Bile duct (tissue), 1 donor: ENCODE results near the genes MYCBP and RHBDL2.

- PRO-cap: no peak
Observed at GRCh38 chr1:36190100-36190392, 34.1 kb downstream of the MAP7D1 start.

DNA sequence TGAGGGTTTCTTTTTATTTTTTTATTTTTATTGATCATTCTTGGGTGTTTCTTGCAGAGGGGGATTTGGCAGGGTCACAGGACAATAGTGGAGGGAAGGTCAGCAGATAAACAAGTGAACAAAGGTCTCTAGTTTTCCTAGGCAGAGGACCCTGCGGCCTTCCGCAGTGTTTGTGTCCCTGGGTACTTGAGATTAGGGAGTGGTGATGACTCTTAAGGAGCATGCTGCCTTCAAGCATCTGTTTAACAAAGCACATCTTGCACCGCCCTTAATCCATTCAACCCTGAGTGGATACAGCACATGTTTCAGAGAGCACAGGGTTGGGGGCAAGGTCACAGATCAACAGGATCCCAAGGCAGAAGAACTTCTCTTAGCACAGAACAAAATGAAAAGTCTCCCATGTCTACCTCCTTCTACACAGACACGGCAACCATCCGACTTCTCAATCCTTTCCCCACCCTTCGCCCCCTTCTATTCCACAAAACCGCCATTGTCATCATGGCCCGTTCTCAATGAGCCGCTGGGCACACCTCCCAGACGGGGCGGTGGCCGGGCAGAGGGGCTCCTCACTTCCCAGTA, 19.0 kb downstream of the THRAP3 start:
- PRO-cap: no peak

DNA sequence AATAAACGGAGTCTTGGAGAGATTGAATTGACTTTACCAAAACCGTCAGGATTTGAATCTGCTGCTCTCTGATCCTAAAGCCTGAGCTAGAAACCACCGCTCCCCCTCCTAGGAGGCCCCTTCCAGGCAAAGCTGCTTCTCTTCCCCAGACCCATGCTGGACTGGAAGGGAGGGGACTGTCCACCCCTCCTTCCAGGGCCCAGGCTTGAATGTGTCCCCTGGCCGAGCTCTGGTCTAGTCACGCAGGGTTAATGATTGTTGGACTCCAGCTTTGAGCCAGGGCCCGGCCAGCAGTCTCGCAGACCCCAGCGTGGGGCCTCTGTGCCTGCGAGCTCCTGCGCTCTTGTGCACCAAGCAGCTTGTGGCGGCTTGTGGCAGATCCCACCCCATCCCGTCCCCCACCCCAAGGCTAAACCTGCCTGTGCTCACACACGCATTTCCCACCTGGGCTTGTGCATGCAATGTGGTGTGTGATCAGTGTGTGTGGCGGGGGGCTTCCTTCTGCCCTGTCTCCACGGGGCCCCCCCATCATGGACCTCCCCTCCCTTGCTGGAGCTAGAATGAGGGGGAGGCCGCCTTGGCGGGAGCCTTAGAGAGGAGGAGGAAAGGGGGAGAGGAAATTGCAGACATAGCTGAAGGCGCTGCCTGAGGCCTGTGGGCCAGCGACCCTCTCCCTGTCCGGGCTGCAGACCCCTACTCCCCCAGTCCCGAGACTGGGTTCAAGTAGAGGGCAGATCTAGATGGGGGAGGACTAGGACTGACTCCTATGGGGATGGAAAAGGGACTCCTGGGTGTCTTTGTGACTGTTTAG, 704 bp upstream of the EVA1B start:
- PRO-cap: bidirectional peak, plus-strand start at position 301 of the sequence, minus-strand start at position 163 of the sequence

- PRO-cap: no peak
Observed at GRCh38 chr1:36380861-36381953, 4.5 kb downstream of the STK40 start.

DNA sequence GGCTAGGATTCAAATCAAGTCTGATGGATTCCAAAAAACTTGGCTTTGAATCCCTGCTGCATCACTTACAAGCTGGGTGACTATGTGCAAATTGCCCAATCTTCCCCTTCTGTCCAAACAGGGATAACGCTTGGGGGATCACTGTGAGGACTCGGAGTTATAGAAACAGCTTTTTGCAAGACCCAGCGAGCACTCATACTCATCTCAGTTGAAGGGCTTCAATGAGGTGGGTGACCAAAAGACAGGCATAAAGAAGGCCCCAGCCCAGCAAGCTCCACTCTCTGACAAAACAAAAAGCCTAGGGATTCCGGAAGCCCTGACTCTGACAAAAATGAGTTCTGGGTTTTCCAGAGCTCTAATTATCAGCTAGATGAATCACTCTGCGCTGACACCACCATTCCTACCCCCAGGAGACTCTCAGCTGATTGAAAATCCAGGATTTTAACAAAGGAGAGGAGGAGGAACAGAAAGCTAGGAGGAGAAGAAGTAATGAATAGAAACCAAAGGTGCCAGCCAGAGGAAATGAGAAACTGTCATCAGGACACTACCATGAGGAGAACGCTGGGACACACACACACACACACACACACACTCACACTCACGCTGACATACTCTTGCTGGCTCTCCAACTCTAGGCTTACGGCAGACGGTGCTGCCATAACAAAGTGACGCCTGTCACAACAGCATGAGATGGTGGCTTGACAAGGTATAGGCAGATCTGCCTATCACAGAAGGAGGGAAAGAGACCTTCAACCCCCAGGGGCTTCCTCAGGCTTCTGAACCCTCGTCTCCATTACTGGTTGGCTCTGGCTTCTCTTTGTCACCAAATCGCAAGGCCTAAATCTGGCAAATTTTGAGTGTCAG, 1.7 kb upstream of the STK40 start:
- PRO-cap: no peak

DNA sequence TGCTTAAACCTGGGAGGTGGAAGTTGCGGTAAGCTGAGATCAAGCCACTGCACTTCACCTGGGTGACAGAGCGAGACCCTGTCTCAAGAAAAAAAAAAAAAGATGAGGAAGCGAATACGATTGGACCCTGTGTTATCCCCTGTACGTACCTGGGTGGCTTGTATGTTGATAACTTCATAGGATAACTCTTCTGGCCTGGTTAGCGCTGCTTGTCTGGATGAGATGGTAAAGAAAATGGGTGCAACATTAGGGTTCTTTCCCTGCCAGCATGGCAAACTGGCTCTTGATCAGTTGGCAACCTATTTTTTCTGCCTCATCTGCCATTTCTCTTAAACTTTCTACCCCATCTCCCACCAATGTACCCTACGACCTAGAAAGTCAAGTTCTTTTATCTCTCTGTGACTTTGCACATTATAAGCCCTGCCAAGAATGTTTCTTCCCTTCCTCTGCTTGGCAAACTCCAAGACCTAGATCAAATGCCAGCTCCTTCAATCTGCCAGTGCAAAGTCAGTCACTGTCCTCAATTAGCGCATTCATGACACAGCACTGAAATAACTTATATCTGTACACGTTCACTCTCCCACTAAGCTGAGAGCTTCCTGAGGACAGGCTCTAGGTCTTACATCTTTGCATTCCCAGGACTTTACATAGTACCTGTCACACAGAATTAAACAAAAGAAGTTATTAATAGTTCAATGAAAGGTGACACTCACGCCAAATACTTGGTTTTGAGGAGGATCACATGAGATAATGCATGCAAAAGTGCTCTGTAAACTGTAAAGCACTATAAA, 21.3 kb upstream of the LSM10 start:
- PRO-cap: no peak

GRCh38 chr1:36472908-36473253, 8.7 kb upstream of the MRPS15 start:
- PRO-cap: no peak

GRCh38 chr1:36486247-36486567, 3.5 kb upstream of the CSF3R start:
- PRO-cap: no peak

DNA sequence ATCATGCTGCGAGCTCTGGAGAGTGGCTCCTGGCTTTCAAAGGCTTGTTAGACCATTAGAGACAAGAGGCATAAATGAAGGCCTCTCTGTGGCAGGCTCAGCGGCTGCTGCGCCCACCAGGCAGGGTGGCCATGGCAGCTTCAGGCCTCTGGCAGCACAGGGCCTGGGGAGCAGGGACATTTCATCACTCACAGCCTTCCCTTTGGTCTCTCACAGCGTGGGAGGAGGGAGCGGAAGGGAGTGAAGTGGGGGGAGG, 210.1 kb downstream of the GRIK3 start:
- PRO-cap: no peak

DNA sequence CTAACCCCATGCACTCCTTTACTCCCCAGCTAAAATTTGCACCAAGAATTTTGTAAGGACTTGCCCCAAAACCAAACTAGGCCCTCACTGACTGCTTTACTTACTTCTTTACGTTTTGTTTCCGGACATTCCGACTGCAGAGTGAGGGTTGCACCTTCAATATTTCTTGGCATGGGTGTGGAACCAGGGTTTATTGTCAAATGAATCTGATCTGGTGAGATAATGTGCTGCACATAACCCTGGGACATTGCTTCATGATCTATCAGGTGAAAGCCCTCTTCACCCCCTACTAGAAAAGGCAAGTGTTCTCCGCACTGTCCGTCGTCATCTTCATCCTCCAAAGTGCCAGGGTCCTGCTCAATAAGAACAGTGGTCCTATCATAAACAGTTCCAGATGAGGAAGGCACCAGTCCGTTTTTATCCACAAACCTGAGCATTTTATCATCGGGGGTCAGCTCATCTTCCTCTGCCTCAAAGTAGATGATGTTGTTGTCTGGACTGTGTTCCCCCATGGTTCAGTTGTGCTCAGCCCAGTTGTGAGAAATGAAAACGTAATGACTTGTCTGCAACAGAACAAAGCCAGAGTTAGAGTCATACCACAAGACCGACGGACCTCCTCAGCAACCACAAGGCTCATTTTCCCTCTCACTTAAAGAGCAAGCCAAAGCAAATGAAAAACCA, 2.1 kb downstream of the MTF1 start:
- PRO-cap: no peak

DNA sequence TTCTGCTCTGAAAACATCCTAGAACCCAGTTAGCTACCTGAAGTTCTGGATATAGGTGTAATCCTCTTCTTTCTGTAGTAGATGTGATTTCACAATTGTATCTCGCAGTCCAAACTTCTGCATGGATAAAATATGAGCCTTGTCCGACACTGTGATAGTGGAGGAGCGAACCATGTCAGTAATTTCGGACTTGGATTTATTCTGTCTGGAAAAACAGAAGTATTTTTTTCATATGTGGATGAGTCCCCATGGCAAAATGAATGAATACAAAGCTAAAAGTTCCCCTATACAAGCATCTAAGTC, 30.1 kb upstream of the MTF1 start:
- PRO-cap: no peak

DNA sequence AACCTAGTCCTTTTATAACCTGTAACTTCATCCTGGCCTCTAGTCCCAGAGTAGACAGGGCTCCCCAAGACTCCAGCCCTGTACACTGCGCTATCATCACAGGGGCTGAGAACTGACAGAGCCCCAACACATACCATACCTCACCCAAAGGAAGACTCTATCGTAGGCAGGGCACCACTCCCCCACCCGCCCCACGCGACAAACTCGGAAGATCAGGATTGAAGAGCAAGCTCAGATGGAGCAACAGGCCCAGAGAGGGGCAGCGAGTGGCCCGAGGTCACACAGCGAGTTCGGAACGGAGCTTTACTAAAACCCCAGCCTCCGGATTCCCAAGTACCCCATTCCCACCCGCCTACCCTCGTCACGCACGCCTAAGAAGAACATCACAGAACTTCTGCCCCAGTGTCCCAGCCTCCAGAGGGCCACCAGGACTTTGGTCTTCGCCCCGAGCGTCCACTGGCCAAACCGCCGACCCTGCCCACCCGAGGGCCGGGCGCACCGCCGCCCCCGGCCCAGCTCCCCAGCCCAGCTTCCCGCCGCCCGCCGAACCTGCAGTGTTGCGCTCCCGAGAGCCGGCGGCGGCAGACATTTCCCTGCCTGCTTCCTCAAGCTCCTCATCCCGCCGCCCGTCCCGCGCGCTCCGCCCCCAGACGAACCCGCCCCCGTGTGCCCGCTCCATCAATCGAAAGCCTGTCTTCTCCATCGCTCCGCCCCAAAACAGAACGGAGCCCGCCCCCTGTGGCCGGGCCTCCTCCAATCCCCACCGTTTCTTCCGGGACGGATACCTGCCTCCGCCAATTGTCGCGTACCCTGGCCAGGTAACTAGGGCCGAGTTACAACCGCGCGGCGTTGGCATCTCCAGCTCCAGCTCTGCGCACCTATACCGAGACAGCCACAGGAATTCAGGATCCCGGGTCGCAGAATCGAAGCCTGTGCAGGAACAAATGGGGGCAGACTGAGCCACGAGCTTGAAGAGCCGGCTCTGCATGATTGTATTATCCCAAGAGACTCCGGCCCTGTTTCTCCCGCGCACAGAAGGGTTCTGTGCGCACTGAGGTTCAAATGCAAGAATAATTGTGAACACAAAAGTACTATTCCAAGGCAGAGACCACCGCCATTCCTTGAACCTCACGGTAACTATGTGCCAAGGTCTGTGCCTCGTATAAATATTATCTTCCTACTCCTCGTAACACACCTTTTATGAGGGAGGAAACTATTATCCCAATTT, 15.3 kb downstream of the INPP5B start:
- PRO-cap: bidirectional peak, plus-strand start at position 817 of the sequence, minus-strand start at position 628 of the sequence

DNA sequence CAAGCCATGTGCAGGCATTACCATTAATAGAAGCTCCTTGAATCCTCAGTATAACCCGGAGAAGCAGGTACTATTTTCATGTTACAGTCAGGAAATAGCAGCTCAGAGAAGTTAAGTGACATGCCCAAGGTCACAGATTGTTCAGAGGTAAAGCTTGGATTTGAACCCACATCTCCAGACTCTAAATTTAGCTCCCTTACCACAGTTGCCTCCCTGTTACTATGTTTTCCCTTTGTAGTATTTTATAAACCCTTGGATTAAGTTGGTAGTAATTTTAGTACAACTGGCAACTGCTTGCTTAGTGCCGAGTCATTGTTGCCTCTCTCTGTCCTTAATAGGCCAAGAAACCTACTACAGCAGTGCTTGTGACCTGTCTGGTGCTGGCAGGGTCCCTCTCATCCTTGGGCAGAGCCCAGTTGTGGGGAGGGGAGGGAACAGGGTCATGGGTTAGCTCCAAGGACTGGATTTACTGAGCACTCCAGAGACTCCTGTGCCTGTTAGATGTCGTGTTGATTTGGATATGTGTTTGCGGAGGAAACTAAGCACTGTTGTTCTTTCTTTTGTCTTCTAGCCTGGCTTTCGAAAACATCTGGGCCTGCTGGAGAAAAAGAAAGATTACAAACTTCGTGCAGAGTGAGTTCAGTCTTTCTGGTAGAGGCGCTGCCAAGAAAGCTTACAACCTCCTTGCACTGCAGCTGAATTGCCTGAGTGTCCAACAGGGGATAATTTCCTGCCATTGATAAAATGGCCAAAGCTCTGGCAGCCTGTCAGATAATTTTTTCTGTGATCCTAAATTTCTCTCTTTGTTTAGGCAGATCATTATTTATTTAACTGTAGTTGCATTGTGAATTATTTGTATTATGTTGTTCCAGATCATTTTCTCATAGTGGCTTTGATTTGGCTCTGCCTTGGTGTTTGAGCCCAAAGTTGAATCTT, 3.5 kb downstream of the UTP11 start:
- PRO-cap: no peak

DNA sequence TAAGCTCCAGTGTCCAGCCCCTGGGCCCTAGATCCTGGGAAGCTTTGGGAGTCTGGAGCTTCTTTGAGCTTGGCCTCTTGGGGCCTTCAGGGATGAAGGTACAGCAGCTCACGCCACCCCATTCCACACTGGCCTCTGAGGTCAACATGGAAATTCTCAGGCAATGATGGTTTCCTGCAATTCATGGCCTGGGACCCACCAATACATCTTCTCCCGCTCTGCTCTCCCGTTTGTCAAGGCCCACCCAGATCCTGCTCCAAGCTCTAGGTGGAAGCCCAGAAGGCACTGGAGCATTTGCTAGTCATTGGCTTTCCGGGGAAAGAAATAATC, 68.2 kb upstream of the POU3F1 start:
- PRO-cap: no peak

GRCh38 chr1:38489531-38490389, 369.8 kb downstream of the RRAGC start:
- PRO-cap: no peak

DNA sequence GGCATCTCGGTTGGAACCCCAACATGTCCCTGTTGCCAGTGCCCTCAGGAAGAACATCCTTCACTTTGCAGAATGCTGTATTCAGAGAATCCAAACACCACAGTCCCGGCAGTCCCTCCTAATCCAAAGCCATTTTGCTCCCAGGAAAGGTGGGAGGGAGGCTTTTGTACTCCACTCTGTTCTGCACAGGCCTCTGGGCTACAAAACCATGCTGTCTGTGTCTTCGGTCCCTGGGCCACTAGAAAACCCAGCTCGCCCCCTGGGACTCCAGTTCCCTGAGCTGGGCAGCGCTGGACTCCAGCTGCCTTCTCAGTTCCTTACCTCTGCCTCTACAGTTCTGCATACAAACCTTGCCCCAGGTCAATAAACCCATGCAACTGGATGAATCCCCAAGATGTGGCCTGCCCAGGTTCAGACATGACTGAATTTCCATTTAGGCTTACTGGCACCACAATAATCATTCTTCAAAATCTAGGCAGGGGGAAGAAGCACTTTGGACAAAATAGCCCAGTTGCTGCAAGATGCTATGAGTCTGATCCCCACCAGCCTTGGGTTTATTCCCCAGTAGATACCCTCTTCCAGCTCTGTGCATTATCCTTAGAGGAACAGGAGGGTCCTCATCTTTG, 159.6 kb downstream of the RRAGC start:
- PRO-cap: no peak

DNA sequence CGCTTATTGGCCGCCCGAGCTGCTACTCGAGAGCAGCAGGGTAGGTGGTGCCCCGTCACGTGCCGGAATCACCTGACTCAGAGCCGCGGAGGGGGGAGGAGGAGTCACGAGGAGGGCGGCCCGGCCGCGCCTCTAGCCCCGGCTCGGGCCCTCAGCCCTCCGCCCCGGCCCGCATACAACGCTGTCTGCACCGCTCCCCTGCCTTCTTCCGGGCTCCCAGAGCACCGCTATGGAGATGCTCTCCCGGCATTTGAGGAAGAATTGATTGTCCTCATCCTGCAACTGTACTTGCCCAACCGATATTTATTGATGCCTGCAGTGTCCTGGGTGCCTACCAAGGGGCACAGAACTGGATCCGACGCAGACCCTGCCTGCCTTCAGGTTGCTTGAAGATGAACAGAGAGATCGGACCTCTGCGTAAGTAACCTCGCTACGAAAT, 270 bp upstream of the RRAGC start:
- PRO-cap: bidirectional peak, plus-strand start at position 107 of the sequence, minus-strand start outside the sequence

- PRO-cap: bidirectional peak, plus-strand start at chr1:38873540, minus-strand start at chr1:38873348
Observed at GRCh38 chr1:38872907-38874132, at the start of gene MYCBP. Gene MYCBP (minus strand): TSS chr1:38873348.

GRCh38 chr1:38941542-38942165, at the start of gene RHBDL2:
Gene RHBDL2 (minus strand): TSS chr1:38941830.
- PRO-cap: unidirectional peak, minus-strand start at chr1:38941813; unidirectional peak, minus-strand start at chr1:38941874

DNA sequence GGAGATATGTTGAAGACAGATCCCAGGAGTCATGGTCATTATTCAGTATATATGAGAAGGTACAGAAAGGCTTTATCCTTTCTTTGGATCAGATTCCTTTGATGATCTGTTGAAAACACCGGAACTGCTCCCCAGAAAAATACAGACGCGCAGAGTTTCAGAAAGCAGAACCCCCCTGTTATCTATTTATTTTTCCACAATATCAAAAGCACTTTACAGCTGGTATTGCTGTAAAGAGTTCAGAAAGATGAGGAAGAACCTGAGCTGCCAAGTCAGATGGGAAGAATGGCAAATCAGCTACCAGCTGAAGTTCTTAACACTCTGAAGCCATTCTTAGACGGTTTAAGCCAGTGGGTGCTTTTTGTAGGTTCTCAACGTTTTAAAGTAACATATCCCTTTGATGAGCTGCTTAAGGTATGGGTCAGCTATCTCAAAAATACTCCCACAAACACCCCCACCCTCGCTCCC, 757 bp upstream of the AKIRIN1 start:
- PRO-cap: no peak